Diencephalon (tissue), 2 donors: ENCODE results near the genes POTEI, CFC1, POTEJ, AMER3 and ARHGEF4.

DNA sequence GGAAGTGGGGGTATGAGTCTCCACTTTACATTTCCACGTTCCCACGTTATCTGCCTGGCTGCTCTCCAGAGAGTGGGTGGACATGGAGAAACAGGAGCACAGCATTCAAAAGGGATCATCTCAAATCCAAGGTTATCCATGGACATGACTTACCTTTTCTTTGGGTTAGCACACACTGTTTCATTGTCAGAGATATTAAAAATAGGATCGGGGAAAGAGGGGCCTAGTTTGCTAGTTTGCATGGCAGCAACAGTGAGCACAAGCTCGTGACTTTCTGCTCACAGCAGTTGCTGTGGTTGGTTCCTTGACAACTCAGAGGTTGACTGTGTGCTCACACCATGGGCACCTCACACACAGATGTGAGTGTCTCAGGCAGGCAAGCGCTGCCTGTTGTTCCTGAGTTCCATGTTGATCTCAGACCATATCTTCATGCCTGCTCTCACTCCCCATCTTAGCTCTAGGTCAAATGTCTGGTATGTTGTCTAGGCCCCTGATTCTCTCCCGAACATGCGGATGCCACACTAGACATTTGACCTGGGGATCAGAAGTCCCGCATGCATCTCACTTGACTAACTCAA, 32.6 kb downstream of the PTPN18 start:
- RAMPAGE, long total RNA: no peak

DNA sequence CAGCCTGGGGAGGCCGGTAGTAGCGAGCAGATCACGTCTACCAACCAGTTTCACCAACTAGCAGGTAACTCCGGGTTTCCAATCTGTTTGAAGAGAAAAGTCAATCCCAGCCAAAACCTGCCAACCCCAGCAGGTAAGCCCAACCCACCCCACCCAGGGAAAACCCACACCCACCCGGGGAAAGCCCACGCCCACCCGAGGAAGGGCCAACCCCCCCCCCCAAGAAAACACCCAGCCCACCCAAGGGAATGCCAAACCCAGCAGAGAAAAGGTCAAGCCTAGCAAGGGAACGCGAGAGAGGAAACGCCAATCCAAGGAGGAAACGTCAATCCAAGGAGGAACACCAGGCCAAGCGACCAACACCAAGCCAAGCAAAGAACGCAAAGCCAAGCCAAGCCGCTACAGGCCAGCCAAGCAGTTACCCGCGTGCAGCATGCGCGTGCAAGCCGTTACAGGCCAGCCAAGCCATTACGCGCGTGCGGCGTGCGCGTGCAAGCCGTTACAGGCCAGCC, at the start of gene POTEI:
TSS of gene POTEI (minus strand) at position 83 of the 512 bp plus-strand sequence.
- RAMPAGE, long total RNA: no peak

DNA sequence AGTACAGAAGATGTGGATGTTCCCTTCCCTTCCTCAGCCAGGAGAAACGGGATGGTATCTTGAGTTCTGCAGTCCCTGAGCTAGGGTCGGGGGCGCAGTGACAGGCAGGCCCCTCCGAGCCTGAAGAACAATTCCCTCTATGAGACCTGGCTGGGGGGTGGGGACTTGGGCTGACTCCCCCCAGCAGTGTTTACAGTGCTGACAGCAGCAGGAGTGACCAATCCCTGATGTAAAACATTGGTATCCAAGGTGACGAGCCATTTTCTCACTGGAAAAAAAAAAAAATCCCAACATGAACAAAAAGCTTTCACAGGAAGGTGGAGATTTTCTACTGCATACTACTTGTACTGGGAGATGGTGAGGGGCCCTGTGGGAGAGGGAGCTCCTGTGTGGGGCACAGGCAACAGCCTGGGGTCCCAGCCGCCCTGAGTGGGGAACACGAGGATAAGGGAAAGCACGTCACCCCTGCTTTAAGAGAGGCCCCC, at the start of gene CFC1:
TSS of gene CFC1 (minus strand) at position 166 of the 485 bp plus-strand sequence.
- RAMPAGE, long total RNA: no peak

- RAMPAGE, long total RNA: no peak
Measured at GRCh38 chr2:130611136-130611650, at the start of gene POTEJ. POTEJ (plus strand) TSS chr2:130611440.

- RAMPAGE, long total RNA: no peak
Measured at GRCh38 chr2:130755171-130756190, at the start of gene AMER3. AMER3 (plus strand) TSS chr2:130755540.

DNA sequence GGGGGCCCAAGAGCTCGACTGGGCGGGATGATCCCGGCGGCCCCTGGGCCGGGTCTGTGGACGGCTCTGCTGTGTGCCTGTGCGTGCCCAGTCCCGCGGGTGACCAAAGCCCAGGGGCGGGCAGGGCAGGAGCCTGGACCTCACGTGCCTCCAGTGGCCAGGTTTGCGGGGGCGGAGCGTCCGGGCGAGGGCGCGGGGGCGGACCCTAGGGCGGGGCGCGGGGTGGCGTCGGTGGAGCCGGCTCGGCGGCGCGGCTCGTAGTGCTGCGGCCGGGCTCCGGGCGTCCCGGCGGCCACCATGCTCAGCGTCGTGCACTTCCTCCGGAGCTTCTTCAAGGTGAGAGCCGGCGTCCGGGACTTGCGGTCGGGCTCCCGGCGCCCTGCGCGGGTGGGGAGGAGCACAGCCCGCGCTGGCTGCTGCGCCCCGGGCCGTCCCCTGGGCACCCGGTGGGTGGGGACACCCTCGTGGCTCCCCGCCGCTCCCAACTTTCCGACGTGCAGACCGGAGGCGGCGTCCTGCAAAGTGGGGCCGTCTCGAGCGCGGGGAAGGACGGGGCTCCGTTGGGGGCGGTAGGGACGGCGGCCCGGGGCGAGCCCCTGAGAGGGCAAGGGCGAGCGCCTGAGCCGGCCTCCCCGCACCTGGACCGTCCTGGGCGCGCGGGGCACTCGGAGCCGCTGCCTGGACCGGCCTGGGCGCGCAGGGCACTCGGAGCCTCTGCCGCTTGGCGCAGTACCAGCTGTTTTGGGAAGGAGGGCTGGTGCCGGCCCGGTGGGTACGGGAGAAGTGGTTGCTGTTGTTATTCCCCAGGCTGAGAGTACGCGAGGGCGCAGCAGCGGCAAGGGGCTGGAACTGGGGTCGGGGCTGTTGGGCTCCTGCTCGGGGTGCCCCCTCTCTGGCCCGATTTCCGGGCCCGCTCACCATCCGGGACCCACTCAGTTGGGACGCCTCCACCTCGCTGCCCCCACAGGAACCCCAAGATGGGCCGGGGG, at the start of gene ARHGEF4:
TSS of gene ARHGEF4 (plus strand) at position 258 of the 989 bp plus-strand sequence.
- RAMPAGE, long total RNA: no peak

- RAMPAGE, long total RNA: no peak
Measured at GRCh38 chr2:131034611-131035641, 58.3 kb downstream of the FAM168B start.

DNA sequence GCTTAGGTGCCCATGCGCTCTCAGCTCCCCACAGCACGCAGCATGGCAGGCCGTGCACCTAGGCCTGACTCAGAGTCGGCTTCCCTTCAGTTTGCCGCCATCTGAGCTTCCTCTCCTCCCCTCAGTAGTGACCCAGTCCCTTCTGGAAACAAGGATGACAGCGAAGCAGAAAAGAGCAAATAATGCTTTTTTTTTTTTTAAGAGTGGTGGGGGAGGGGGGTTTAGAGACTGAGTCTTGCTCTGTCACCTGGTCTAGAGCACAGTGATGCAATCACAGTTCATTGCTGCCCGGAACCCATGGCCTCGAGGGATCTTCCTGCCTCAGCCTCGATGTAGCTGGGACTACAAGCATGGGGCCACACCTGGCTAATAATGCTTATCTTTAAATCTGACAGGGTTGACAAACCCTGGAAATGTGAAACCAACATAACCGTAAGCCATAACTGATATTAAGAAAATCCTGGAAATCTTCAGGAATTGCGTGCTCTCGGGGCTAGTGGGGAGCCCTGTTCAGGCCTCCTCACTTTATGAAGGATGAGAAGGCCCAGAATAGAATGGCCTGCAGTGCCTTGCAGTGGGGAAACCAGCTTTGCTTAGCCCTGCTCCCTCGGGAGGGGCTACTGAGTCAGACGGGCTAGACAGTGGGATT, 5.7 kb downstream of the MZT2A start:
- RAMPAGE, long total RNA: no peak

DNA sequence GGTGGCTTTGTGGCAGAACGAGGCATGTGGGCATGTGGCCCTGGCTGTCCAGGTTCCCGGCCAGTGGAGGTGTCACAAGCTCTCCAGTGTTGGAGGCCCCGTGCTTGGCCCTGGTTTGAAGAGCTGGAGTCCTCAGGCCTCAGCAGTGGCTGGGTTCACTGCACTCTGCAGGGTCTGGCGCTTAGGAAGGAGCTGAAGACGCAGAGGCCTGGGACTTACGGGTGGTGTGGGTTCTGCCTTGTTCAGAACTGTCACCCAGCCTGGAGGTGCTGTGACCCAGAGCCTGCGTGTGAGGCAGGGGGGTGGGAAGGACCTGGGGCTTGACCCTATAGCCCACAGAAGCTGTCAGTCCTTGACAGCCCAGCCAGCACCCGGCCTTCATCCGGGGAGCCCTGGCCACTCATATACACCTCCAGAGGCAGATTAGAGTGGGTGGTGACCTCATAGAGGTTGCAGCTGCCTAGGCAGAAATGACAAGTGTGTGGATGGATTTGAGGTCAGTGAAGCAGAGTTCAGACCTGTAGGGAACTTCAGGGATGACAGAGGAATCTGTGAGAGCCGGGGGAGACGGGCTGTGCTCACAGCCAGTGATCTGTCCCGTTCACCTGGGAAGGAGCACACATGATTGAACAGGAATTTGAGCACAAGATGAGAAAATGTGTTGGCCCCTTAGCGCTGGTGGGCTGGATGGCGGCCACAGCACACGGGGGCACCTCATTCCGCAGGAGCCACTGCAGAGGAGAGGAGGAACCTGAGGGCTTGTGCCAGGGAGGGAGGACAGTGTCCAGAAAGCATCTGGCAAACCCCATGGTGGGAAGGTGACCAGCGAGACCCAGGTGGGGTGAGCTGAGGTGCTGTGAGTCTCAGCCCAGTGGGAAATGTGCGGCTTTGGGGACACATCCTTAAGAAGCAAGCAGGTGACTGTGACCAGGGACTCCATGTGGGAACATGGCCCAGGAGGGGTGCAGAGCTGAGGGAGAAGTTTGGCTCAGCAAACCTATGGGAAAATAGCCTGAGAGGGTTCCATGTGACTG, 15.4 kb upstream of the CCDC74A start:
- RAMPAGE, long total RNA: no peak

DNA sequence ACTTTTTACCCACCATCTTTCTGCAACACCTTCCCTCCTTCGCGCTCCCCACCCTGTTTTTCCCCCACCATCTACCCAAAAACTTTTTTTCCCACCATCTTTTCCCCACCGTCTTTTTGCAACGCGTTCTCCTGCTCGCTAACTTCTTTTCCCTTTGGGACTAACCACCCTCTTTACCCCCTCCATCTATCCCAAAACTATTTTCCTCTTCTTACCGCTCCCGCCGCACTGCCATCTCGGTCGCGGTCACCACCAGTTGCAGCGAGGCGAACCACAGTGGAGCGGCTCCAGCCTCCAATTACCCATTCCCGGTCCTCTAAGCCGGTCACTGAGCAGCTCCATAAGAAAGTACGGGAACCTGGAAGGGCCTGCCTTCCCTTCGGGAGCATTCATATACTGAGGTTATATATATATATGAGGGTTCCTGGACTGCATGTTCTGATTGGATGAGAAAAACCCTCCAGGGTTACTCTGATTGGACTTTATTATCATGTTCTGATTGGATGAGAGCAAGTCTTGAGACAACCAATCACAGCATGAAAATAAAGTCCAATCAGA, 15.3 kb downstream of the CCDC74A start:
- RAMPAGE, long total RNA: no peak

GRCh38 chr2:132278801-132280114, 117.5 kb upstream of the ANKRD30BL start:
- RAMPAGE, long total RNA: no peak

- RAMPAGE, long total RNA: no peak
Measured at GRCh38 chr2:132281225-132281891, 119.6 kb upstream of the ANKRD30BL start.

DNA sequence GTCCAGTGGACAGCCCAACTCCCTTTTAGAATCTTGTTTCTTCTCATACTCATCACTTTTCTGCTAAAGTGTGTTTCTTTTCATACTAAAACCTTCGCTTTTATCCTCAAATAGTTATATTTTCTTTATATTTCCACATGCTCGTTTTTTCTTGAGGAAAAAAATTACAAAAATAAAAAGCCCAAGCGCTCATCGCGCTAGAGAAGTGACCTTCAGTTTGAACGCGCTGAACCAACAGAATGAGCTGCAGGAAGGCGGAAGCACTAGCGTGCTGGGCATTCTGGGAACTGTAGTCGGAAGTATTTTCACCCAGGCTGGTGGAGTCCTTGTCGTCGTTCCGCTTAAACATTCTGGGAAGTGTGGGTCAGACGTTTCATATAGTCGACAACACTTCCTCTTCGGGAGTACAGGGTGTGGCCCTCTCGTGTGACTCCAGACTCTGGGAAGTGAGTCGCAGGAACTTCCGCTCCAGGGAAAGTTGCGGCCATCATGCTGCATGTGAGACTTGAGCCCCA, 84.3 kb upstream of the GPR39 start:
- RAMPAGE, long total RNA: no peak

DNA sequence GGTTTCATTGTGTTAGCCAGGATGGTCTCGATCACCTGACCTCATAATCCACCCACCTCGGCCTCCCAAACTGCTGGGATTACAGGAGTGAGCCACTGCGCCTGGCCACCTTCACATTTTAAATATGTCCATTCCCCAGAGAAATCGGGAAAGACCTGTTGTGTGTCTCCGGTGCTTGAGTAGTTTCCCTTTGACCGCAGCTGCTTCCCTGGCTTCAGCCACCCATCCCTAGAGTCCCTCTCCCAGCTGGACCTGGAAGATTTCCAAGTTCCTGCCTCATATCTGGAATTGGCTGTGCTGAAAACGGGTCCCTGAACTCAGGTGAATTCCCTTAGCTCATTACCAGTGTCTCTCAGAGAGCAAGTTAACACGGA, 49.1 kb downstream of the LYPD1 start:
- RAMPAGE, long total RNA: no peak

DNA sequence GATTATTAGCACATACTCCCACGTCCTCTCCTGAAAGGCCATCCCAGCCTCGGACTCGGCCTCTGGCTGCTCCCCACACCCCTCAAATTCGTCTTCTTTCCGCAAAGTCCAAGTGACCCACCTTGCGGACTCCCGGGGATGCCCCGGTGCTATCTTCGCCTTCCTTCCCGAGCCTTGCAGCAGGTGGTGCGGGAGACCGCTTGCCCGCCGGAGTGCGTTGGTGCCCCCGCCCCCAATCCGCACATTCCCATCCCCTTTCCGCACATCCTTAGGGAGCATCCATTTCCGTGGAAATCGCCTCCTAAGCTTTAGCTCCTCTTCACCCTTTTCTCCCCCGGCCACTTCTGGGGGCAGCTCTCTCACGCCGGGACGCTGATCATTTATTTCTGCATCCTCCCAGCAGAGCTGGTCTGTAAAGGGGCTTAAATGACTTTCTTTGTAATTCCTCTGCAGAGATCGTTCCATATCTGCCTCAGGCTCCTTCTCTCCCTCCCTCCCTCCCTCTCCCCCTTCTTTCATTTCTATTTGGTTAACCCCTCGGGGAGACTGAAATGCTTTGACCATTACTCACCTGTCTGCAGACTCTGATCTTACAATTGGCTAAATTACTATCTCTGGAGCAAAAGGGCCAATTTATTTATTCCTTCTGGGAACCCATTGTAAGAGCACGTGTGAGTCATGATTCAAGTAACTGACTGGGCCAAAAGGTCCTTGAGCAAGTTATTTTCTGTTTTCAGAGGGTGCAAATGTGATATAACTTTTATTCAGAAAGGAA, 1.2 kb upstream of the LYPD1 start:
- RAMPAGE, long total RNA: no peak

DNA sequence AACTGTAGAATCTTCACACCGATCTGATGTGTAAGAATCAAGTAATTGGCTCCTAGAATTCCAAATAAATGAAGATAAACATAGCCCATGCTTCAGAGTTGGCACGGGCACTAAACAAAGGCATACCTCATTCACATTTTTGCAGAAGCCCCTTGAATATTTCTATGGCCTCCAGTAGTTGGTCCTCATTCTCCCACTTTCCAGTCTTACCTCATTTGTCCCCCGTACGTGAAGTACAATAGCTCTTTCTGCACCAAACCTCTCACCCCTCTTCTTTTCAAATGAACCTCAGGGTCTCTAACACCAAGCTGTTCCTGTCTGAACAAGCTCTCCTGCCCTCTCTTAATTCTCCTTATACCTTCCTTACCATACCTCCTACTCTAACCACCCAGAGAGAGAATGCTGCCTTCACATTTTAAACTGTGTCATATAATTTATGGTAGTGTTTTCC, 418.2 kb upstream of the LYPD1 start:
- RAMPAGE, long total RNA: no peak

GRCh38 chr2:133266561-133267446, 301.5 kb downstream of the NCKAP5 start:
- RAMPAGE, long total RNA: no peak

- RAMPAGE, long total RNA: no peak
Measured at GRCh38 chr2:133602683-133602914, 34.3 kb upstream of the NCKAP5 start.

GRCh38 chr2:134178199-134178567, 75.7 kb upstream of the MGAT5 start:
- RAMPAGE, long total RNA: no peak

DNA sequence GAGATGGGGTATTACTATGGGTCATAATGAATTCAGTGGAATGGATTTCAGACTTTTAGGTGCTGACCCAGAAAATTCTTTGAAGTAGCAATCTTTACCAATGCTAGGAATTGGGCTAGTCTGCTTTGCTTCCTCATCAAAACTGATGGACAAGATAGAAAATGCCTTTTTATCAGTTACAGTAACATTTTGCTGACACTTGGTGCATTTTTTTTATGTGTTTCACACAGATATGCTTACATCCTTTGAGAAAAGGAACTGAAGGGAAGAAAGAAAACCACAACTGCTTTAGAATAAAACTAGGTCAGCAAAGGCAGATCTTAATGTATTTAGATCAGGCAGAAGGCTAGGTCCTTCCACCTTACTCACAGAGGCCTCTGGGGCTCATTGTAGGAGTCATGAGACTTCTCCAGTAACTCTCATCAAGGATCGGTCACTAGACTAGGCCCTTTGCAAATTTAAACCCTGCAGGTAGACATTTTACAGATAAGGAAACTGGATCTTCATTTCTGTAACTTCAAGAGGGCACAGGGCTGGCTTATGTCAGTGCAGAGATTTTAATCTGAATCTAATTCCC, 20.5 kb upstream of the MGAT5 start:
- RAMPAGE, long total RNA: no peak